Tibial artery (tissue), 1 donor: ENCODE measurements around a stretch of chr3.

- PRO-cap, result no peak
Observed at GRCh38 chr3:126433054-126433253, 38.2 kb downstream of the CFAP100 start.

DNA sequence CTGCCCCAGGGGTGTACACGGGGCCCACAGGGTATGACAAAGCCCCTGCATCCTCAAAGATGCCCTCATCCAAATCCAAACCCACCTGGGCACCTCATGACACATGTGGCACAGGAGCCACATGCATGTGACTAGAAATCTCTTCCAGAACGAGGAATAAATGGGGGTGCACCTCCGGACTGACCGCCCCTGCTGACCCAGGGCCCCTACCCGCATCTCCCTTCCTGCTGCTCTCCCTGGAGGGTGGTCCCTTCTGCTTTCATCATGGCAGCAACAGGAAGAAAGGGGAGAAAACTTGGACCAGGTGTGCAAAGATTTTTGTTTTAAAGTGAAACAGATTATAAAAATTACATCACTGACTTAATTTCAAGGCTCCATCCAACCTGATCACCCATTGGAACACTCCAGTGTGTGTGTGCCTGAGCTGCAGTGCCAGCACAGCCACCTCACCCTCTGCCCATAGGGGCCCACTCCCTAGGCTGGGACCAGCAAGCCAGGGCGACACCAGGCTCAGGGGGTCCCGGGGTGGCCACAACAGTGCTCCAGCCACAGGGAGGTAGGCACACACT, 25.2 kb downstream of the ZXDC start:
- PRO-cap, result no peak

DNA sequence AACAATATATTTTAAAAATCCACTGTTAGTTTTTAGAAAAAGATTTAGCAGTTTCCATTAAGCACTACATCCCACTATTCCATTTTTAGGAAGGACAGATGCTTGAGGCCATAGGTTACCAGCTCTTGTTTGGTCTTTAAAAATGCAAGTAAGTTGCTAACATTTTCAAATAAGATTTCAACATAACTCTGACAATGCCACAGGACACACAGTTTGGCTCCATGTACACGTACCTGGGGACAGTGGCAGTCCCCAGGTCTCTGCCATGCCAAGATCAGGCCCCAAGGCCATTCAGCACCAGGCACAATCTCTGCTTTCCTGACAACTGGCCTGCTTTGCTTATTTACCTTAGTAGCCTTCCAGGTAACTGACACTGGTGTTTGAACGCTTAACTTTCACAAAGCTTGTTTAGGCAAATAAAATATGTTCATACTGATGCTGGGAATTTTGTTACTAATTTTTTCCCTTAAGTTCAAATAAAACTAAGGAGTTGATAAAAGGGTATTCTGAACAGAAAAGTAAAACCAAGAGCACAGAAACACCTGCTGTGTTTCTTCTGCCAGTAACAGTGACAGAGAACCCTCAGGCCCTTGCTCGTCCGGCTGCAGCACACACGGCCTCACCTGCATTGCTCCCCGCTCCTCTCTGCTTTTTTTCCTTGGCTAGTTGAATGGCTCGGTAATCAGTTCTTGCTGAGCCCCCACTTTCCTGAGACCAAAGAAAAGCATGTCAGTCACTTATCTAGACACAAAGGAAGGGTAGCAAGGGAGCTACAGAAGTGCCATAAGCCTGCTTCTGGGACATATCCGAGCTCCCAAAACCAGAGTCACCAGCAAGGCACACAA, 16.4 kb downstream of the ZXDC start:
- PRO-cap, result no peak

- PRO-cap, result bidirectional peak, plus-strand start at chr3:126476276, minus-strand start at chr3:126475891
Observed at GRCh38 chr3:126476127-126476884, 615 bp upstream of the ZXDC start.

DNA sequence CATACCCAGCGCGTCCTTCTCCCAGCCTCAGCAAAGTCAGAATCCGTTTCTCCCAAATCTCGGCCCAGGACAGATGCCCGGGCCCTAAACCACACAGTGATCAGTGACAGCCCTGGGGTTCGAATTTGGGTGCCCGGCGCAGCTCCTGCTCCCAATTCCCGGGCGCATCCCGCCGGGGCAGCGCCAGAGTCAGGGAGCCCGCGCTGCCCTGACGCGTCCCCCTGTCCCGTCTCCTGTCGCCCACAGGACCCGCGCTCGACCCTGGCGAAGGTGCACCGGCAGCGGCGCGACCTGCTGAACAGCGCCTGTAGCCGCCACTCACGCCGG, 17.3 kb downstream of the C3orf22 start:
- PRO-cap, result no peak

- PRO-cap, result no peak
Observed at GRCh38 chr3:126600843-126601320, 42.1 kb upstream of the C3orf22 start.

DNA sequence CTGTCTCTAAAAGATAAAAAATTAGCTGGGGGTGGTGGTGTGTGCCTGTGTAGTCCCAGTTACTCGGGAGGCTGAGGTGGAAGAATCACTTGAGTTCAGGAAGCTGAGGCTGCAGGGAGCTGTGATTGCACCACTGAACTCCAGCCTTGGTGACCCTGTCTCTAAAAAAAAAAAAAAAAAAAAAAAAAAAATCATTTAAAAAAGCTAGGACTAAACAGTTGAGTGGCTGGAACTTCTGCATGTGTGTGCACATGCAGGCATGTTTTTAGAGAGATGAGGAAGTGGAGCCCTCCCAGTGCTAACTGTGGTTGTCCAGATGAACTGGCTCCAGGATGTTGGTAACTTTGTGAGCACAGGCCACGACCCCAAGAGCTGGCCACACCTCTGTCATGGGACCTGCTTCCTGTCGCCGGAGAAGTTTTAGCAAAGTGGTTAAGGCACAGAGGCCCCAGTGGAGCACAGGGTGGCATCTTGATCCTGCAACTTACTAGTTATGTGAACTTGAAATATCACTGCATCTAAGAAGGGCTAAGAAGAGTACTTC, 27.0 kb downstream of the CHCHD6 start:
- PRO-cap, result no peak

DNA sequence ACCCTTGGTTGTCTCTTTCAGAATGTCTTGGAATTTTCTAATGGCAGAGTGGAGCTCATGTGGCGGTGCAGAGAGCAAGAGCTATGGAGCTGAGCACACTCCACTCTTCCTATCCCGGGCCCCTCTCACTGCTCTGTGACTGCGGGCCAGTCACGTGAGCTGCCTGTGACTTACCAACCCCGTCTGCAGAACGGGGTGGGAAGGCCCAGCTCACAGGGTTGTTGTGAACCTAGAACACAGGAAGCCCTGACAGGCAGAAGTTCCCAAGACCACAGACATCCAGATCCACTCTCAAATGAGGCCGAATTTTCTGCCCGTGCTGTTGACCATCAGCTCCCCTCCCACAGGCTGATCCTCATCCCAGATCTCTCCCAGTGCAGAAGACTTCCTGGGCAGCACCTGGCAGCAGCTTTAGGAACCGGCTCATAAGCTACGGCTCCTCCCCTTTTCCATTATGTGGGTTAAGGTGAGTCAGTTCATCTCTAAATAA, 35.4 kb upstream of the PLXNA1 start:
- PRO-cap, result no peak

DNA sequence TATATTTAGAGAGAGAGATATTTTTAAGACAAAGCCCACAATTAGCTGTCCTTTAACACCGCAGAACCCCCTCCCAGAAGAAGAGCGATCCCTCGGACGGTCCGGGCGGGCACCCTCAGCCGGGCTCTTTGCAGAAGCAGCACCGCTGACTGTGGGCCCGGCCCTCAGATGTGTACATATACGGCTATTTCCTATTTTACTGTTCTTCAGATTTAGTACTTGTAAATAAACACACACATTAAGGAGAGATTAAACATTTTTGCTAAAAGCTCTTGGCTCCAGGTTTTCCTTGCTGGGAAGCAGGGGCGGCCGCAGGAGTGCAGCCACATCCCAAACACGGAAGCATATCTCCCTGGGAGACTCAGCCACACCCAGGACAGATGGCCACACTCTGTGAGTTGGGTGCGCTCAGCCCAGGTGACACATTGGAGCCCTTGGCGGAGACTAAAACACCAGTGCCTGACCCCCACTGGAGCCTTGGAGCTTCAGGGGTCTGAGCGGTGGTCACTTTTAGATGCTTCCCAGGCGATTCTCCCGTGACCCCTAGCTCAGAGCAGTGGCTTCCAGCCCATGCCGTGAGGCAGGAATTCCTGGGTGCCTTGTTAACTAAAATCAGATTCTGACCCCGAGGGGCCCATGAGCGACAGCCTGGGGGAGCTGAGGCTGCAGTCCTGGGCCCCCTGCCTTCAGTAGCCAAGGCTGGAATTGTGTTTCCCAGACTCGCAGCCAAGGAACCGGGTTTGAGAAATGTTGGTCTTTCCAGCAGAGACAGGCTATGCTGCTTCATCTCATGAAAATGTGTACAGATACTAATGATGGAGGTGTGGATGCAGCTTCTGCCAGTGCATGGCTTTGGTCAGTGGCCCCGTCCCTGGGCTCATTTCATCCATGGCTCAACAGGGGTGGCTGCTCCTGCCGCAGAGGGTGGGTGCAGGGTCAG, 54.5 kb downstream of the PLXNA1 start:
- PRO-cap, result no peak

DNA sequence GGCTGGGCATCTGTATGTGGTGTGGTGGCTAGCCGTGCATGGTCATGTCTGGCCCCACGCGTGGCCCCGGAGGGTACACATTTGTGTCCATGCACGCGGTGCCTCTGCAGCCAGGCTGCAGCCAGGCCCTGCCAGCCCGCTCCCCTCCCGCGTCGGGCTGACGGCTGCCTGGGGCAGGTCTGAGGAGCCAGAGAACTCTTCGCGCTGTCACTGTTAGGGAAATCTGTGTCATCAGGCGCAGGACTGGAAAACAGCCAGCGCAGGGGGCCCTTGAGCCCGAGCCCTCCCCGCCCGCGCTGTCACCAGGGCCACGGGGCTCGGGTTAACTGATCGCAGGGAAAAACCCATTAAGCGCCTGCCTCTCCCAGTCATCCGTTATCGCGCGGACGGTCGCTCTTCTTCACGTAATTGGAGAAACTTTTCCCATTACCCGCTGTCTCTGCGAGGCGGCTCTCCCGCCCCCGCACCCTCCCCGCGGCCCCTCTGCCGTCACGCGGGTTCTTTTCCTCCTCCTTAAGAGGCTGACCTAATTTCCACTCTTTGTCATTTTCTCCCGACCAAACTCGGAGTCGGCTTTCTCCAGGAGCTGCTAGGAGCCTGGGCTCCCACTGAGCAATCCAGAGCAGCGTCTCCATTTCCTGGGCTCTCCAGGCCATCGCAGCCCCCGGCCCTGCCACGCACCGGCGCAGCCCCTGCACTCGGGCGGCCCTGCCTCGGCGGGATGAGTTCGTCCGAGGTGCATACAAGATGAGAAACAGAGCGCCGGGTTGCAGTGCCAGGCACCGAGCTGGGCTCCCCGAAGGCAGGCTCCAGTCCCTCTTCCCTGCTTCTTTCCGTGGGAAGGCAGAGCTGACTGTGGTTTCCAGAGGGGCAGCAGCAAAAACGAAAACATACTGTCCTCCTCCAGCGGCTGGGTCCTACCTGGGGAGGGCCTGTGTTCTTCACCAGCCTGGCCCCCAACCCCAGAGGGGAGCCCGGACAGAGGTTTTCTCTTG, 57.4 kb upstream of the PRR23E start:
- PRO-cap, result no peak

- PRO-cap, result no peak
Observed at GRCh38 chr3:127462775-127463130, 127.8 kb downstream of the TPRA1 start.

DNA sequence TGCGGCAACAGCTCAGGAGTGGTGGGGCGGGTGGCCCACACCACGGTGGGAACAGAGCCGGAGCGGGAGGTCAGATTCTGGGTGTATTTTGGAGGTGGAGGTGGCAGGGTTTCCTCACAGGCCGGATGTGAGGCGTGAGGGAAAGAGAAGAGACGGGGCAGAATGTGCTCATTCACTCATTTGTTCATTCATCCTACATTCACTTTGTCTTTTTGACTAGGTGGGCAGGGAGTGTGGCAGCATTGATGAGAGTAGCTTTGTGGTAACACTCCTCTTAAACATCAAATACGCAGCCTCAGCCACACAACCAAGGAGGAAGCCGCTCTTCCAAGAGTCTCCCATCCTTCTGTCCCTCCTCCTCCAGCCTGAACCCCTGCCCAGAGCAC, 46.8 kb downstream of the TPRA1 start:
- PRO-cap, result no peak

- PRO-cap, result no peak
Observed at GRCh38 chr3:127579461-127580641, 10.7 kb downstream of the TPRA1 start.

- PRO-cap, result no peak
Observed at GRCh38 chr3:127676721-127677455, 4.1 kb downstream of the ABTB1 start.

GRCh38 chr3:127750118-127751129, 71.9 kb downstream of the MGLL start:
- PRO-cap, result no peak

GRCh38 chr3:127773791-127774354, 48.4 kb downstream of the MGLL start:
- PRO-cap, result no peak

DNA sequence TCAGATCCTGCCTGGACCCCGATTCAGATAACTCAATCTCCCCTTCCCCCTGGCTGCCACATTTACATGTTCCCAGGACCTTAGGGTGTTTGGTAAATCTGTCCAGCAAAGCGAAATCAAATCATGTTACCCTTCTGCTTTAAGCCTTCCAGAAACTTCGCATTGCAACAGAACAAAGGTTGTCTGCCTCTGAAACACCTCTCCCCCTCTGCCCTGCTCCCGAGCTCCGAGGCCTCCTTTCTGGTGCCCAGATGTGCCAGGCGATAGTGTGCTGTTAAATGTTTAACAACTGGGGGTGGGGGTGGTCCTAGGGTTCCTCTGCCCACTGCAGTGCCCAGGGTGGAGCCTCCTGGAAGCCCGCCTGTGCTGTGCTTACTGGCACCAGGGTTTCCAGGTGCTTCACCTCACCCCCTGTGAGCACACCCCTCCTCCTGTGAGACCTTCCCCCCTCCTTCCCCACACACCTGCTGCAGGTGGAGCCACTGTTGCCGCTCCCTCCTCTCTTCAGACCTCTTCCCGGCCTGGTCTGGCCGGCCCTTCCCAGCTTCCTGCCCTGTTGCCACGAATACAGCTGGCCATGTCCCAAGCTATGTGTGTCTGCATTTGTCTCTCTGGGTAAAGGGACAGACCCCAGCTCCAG, 37.4 kb downstream of the MGLL start:
- PRO-cap, result no peak

DNA sequence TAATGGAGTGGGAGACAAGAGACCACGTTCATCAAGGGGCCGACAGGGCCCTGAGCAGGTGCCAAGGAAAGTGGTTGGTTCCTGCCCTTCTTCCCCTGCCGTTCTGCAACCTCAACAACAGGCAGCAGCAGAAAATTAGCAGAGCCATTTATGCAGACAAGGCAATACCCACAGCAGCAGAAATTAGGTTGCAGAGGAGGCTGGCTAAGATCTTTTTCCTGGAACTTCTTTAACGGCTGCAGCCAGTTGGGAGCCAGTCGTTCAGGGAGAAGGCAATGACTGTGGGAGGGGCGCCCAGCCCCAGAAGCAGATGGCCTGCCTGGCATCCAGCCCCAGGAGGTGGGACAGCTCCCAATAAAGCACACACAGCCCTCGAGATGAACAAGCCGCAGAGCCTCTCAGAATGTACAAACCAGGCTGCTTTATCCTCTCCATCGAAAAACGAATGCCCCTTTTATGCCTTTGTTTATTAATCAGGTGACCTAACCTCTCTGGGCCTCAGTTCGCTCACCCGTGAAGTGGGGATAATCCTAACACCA, 36.0 kb downstream of the MGLL start:
- PRO-cap, result no peak

- PRO-cap, result no peak
Observed at GRCh38 chr3:127813090-127813897, 9.0 kb downstream of the MGLL start.

DNA sequence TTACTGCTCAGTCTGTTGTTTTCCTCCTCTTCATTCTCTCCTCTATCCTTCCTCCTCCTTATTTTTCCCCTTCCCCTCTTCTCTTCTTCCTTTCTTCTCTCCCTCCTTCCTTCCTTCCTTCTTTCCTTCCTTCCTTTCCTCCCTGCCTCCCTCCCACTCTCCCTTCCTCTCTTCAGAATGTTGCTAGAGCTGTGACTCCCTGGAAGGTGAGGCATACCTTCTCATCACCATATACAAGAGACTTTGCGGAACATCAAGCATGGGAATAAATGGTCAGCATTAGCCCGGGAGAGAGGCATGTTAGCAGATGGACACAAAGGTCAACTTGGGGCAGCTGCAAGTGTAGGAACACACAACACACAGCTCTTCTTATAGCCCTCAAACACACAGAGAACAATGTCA, 8.4 kb downstream of the MGLL start:
- PRO-cap, result no peak